Measurements from ENCODE around the gene FOXF1.

GRCh38 chr16:85979417-85980092, 80.6 kb downstream of the IRF8 start:
- PRO-cap, result no peak

- PRO-cap, result no peak
Observed at GRCh38 chr16:86026606-86027023, 127.7 kb downstream of the IRF8 start.

DNA sequence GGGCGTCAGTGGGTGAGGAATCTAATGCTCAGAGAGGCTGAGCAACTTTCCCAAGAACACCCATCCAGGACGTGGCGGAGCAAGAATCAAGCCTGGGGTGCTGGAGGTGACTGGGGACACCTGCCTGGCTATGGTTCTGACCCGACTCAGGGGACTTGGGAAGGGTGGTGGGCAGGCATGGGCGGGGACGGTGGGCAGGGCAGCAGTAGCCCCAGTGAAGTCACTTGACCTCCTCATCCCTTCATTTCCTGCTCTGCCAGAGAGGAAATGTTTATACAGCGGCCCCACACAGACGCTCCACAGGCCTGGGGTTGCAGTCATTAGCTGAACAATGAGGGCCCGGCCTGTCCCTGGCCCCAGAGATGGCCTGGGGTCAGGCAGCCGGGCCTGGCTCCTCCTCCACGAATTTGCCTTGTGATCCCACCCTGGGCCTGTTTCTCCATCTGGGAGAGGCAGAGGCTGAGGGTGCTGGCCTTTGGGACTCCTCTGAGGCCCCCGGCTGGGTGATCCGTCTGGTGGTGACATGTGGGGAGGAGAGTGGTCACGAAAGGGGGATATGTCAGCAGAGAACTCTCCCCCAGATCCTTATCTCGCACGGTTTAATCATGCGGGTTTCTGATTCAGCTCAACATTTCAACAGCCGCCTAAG, 175.8 kb downstream of the IRF8 start:
- PRO-cap, result no peak

DNA sequence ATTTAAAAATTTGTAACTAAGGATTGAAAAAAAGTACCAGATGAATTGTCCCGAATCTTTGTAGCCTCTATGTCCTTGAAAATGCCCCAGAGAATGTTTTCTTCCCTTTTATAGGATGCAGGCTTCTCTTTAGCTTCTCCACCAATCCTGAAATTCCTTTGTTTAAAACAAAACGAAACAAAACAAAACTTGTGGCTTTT, 269.7 kb upstream of the FOXF1 start:
- PRO-cap, result no peak

GRCh38 chr16:86286055-86286605, 224.2 kb upstream of the FOXF1 start:
- PRO-cap, result no peak

- PRO-cap, result no peak
Observed at GRCh38 chr16:86303797-86304649, 206.3 kb upstream of the FOXF1 start.

- PRO-cap, result no peak
Observed at GRCh38 chr16:86462616-86463154, 47.6 kb upstream of the FOXF1 start.

GRCh38 chr16:86497623-86498256, 12.6 kb upstream of the FOXF1 start:
- PRO-cap, result no peak

GRCh38 chr16:86510322-86511097, at the start of gene FOXF1:
TSS of gene FOXF1 (plus strand) at chr16:86510527.
- PRO-cap, result bidirectional peak, plus-strand start at chr16:86510422, minus-strand start at chr16:86510248

- PRO-cap, result no peak
Observed at GRCh38 chr16:86555399-86555886, 408 bp upstream of the MTHFSD start.

- PRO-cap, result unidirectional peak, minus-strand start at chr16:86568463
Observed at GRCh38 chr16:86568248-86568735, 1.7 kb downstream of the FOXC2 start.

DNA sequence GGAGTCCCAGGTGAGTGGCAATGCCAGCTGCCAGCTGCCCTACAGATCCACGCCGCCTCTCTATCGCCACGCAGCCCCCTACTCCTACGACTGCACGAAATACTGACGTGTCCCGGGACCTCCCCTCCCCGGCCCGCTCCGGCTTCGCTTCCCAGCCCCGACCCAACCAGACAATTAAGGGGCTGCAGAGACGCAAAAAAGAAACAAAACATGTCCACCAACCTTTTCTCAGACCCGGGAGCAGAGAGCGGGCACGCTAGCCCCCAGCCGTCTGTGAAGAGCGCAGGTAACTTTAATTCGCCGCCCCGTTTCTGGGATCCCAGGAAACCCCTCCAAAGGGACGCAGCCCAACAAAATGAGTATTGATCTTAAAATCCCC, 2.1 kb downstream of the FOXC2 start:
- PRO-cap, result no peak

DNA sequence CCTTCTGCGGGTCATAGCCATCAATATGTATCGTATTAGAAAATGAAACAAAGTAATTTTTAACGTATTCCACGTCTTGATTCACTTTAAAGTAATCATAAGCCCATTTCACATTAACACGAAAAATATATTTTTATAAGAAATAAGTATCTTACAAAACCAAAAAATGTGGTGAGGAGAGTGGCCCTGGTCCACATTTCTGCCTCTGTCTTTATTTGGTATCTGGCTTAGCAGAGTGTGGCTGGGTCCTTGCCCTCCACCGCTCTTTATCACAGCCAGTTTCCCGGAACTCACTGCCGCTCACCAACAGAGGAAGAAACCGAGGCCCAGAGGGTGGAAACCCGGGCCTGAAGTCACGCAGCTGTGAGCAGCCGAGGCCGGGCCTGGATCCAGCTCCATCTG, 176.9 kb downstream of the FOXL1 start:
- PRO-cap, result no peak

GRCh38 chr16:87160042-87160518, 157.1 kb downstream of the C16orf95 start:
- PRO-cap, result no peak

DNA sequence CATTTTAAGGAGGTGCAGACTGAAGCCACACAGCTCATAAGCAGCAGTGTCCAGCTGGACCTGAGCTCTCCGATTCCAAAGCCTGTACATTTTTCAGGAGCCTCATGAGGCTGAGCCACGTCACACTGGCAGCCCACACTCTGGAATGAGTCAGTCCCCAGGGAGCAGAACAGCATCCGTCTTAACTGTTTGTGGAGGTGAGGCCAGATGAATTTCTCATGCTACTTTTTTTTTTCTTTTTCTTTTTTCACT, 116.1 kb downstream of the C16orf95 start:
- PRO-cap, result unidirectional peak, minus-strand start at position 77 of the sequence

- PRO-cap, result no peak
Observed at GRCh38 chr16:87358145-87359099, 25.2 kb downstream of the FBXO31 start.

DNA sequence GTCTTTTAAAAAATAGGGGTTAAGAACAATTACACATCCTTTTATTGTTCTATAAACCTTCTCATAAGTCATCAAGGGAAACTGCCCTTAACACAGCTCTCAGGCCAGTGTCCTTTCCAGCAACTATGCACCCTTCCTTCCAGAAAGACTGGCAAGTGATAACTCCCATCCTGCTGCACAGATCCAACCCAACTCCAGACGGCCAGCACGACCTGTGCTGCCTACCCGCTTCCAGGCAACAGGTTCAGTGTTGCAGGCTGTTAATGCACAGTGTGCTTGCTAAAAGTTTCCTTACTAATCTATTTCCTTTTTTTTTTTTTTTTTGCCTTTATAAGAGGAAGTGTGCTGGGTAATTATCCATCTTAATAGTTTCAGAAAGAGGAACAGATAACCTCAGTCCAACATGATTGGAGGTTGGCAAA, 15.2 kb downstream of the FBXO31 start:
- PRO-cap, result no peak

- PRO-cap, result no peak
Observed at GRCh38 chr16:87399122-87399939, 7.2 kb downstream of the MAP1LC3B start.

DNA sequence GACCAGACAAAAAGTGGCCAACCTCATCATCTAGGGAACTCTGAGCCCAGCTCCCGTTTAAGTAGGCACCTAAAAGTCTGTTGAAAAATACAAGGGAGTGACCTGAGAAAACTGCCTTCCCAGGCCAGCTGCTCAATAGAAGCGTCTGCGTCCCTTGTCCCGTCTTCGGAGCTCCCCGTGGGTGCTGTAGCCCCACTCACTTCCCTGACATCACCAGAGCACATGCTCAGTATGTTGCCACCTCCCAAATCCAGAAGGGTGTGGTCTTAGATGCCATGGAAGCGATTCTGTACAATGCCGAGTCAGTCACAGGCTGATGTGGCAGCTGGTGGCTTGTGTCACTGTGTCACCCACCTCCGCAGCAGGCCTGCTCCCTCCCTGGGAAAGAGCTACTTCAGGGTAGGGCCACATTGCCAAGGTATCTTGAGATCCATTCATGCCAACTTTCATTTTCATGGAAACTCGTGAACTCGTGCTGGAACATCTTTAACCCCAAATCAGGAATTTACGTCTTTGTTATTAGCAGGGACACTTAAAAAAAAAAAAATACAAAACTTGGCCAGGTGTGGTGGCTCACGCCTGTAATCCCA, 13.2 kb downstream of the MAP1LC3B start:
- PRO-cap, result no peak

GRCh38 chr16:87407435-87408229, 15.5 kb downstream of the MAP1LC3B start:
- PRO-cap, result no peak

Data from pulmonary artery (tissue), 1 donor.